M059J (cell line): Measurements from ENCODE around the gene CRYBG3.

GRCh38 chr3:72979478-72980137 lies 17.0 kb upstream of the PPP4R2 start:
- RAMPAGE, long total RNA: no peak

DNA sequence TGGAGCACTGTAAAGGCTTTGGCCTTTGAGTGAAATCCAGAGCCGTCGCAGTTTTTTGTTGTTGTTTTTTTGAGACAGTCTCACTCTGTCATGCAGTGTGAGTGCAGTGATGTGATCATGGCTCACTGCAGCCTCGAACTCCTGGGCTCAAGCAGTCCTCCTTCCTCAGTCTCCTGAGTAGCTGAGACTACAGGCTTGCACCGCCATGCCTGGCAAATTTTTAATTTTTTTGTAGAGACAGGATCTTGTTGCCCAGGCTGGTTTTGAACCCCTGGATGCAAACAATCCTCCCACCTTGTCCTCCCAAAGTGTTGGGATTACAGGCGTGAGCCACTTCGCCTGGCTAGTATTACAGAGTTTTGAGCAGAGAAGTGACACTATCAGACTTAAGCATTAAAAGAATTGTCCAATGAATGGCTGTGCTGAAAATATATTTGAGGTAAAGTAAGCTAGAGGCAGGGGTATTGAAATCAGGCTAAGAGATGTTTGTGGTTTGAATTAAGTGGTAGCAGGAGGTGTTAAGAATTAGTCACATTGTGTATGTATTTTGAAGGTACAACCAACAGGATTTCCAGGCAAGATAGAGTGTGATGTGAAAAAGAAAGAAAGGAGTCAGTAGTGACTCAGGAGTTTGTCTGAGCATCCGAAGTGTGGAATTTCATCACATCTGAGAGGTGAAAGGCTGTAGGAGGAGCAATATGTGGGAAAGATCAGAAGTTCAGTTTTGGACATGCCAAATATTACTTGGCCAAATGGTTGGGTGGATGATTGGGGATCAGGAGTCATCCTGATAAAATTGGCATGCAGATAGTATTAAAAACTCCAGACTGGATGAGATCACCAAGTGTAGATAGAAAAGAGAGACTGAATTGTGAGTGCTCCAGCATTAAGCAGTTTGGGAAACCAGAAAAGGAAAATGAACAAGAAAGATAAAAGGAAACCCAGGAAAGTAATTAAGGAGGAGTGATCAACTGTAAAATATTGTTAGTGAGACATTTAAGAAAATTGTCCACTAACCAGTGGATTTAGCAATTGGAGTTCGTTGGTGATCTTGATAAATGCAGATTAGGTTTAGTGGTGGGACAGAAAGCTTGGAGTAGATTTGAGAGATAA lies 32.2 kb upstream of the EBLN2 start:
- RAMPAGE, long total RNA: no peak

GRCh38 chr3:73068228-73068896 lies 6.9 kb downstream of the EBLN2 start:
- RAMPAGE, long total RNA: no peak

- RAMPAGE, long total RNA: no peak
These were observed 237.1 kb downstream of the PDZRN3 start for GRCh38 chr3:73387576-73388159.

DNA sequence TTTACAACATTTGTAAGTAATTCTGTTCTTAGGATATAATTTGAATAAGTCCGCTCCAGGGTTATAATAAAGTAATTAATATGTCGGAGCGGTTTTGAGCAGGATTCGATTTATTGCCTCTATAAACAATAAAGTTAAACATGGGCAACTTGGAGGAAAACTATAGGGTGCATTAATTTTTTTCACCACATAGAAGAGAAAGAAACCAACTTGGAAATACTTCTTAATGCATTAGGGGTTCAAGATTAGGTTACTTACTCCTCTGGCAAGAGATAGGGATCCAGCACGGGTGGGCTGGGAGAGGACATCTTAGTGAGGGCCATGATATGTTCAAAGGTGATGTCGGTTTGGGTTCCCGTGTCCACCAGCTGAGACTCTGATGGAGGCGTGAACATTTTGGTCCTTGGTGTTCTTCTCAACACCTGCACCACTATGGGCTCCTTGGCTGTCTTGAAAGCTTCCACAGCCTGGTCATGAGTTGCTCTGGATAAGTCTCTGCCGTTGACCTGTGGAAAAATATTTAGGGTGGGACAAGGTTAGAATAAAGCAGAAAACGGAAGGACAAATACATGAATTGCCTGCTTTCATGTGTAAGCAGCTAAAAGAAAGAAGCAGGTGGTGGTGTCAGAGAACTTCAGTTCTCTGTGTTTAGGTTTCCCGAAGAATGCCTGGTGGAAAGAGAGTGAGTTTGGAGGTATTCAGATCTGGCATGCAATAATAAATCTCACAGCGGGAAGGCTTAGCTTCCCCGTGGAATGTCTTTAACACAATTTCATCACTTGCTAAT lies 220.7 kb downstream of the PDZRN3 start:
- RAMPAGE, long total RNA: no peak

DNA sequence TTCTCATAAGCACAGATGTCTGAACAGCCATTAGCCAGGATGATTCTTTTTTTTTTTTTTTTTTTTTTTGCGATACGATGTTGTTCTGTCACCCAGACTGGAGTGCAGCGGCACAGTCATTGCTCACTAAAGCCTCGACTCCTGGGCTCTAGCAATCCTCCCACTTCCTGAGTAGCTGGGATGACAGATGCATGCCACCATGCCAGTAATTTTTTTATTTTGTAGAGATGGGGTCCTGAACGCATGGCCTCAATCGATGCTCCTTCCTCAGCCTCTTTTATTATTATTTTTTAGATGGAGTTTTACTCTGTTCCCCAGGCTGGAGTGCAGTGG lies 240.4 kb upstream of the FRG2C start:
- RAMPAGE, long total RNA: no peak

DNA sequence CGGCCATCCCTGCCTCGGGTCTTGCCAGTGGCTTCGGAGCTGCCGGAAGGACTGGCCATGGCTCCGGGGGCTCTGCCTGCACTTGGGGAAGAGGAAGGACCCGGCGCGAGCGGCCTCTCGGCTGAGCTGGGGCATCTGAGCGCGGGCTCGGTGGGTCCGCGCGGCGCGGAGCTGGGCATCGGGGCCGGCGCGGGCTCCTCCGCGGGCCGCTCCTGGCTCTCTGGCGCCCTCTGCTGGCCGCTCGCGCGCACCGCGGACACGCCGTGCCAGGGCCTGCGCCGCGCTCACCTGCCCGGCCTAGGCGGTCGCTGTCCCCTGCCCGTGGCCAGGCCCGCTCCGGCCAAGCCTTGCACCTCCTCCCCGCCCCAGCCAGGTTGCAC lies 84.0 kb upstream of the FRG2C start:
- RAMPAGE, long total RNA: no peak

DNA sequence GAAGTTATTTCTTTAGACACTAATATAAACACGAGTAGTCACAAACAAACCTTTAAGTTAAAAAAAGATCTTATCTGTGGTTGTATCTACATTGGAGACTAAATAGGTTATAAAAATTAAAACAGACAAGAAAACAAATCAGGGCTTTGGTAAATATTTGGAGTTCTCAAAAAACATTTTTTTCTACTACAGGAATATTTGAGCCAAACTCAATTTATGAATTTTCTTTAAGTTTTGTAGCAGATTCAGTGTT lies 1056.3 kb downstream of the ROBO2 start:
- RAMPAGE, long total RNA: no peak

GRCh38 chr3:80770102-80770950 lies 991.1 kb downstream of the GBE1 start:
- RAMPAGE, long total RNA: no peak

GRCh38 chr3:81062509-81062824 lies 699.0 kb downstream of the GBE1 start:
- RAMPAGE, long total RNA: no peak

DNA sequence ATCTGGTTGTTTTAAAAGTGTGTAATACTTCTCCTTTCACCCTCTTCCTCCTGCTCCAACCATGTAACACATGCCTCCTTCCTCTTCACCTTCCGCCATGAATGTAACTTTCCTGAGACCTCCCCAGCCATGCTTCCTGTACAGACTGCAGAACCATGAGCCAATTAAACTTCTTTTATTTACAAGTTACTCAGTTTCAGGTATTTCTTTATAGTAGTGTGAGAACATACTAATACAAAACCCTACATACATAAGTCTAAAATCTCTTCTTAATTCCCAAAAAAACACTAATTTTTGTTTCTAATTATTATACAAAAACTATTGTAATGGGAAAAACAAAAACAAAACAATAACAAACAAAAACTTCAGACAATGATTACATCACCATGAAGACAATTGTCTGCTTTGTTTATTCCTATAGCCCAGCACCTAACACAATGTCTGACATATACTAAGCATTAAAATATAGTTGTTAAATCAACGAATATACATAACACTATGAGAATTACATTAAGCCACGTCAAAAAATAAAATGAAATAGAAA lies 29.7 kb downstream of the GBE1 start:
- RAMPAGE, long total RNA: no peak

- RAMPAGE, long total RNA: no peak
These were observed 3.1 kb downstream of the GBE1 start for GRCh38 chr3:81758381-81758645.

GRCh38 chr3:82354079-82354668 lies 592.7 kb upstream of the GBE1 start:
- RAMPAGE, long total RNA: no peak

DNA sequence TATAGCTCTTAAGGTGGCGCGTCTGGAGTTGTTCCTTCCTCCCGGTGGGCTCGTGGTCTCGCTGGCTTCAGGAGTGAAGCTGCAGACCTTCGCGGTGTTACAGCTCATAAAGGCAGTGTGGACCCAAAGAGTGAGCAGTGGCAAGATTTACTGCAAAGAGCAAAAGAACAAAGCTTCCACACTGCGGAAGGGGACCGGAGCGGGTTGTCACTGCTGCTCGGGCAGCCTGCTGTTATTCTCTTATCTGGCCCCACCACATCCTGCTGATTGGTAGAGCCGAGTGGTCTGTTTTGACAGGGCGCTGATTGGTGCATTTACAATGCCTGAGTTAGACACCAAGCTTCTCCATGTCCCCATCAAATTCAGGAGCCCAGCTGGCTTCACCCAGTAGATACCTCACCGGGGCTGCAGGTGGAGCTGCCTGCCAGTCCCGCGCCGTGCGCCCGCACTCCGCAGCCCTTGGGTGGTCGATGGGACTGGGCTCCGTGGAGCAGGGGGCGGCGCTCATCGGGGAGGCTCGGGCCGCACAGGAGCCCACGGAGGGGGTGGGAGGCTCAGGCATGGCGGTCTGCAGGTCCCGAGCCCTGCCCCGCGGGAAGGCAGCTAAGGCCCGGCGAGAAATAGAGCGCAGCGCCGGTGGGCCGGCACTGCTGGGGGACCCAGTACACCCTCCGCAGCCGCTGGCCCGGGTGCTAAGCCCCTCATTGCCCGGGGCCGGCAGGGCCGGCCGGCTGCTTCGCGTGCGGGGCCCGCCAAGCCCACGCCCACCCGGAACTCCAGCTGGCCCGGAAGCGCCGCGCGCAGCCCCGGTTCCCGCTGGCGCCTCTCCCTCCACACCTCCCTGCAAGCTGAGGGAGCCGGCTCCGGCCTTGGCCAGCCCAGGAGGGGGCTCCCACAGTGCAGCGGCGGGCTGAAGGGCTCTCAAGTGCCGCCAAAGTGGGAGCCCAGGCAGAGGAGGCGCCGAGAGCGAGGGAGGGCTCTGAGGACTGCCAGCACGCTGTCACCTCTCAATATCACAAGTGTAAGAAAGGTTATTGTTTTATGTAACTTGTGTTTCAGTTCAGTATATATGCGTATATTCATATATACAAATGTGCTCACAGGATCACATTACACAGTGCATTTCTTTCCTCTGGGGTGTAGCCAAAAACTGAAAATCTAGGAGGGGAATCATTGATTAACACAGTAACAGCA lies 545.8 kb downstream of the CADM2 start:
- RAMPAGE, long total RNA: no peak

GRCh38 chr3:86876787-86877227 lies 114.1 kb downstream of the VGLL3 start:
- RAMPAGE, long total RNA: no peak

GRCh38 chr3:87236793-87237316 lies 9.7 kb downstream of the CHMP2B start:
- RAMPAGE, long total RNA: no peak

- RAMPAGE, long total RNA: no peak
These were observed 617 bp downstream of the C3orf38 start for GRCh38 chr3:88150451-88150700.

DNA sequence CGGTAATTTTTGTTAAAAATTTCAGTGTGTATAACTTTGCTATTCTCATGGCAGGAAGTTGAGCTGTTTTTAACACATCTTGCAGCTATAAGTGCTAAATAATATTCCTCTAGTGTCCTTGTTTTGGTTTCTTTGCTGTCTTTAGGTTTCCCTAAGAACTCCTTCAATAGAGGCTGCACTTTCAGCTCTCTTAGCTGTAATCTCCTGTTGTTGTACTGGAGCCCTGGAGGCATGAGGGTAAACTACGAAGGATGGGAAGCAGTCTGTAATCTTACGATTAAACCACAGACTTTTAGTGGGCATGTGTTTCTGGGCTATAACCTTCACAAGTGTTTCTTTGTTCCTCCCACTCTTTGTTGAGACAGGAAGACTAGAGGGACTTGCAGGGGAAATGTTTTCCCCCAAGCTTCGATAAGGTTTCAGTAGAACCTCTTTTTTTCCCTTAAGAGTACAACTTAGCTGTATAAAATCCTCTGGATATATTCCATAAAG lies 1058.0 kb downstream of the NSUN3 start:
- RAMPAGE, long total RNA: no peak

DNA sequence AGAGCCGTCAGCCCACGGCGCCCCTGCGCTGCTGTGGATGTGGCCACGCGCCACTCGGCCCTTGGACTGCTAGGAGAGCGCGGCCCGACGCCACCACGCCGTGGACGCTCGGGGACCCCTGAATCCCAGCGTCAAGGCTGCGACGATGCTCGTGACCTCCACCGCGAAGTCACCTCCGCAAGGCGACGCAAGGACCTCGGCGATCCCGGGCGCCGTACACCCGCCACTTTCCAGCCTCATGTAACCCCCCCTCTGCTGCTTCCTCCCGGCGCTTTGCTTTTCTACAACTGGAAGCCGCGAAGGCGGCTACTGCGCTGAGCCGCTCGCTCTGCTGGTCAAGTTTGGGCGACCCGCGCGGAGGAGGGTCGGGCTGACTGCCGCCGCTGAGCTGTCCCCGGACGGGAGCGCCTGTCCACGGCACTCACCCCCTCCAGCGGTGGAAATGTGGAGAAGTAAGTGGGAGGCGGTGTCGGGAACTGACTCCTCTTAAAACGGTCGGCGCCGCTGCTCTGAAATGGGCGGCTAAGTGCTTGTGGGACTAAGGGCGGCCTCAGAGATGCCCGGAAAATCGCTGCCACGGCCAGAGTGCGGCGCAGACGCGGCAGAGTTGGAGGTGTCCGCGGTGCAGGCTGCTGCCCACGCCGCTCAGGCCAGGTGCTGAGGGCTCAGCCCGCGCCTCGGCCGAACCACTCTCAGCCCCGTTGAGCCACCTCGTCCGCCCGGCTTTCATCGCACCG lies 616 bp upstream of the EPHA6 start:
- RAMPAGE, long total RNA: no peak

- RAMPAGE, long total RNA: no peak
These were observed at the start of gene CRYBG3 for GRCh38 chr3:97821729-97822930. Gene CRYBG3, plus strand, starts transcription at chr3:97822011.